Mammary microvascular endothelial cell (primary cell): Measurements from ENCODE around the genes TAF5, CALHM1 and CALHM3.

DNA sequence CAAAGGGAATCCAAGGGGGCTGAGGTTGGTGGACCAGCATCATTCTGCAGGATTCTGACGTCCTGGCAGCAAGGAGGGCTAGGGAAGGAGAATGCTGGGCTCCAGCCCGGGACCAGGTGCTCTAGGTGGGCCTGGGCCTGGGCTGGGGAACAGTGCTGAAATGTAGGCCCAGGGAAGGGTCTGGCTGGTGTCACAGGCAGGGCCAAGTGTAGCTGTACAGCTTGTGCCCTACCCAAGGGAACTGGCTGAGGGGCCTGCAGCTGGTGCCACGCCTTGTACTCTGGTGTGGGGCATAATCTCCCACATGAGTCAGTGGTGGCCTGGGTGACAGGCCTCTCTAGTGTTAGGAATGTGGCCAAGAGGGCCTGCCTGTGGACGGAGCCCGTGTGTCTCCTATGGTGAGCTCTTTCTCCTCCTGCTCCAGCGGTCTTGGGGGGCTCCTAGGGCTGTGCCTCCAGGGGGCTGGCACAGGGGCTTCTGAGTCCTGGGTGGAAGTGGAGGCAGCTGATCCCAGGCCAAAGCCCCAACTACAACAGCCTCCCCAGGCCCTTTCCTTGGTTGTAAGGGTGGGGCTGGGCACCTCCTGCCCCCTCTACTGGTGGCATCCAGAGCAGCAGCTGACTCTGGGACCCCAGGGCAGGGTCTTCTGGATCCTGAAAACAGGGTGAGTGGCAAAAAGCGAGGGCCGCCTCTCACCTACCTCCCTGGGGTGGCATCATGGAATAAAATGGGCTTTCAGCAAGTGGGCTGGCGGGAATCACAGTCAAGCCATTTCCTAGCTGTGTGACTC, 25.3 kb downstream of the TRIM8 start:
- RAMPAGE, long total RNA = no peak

DNA sequence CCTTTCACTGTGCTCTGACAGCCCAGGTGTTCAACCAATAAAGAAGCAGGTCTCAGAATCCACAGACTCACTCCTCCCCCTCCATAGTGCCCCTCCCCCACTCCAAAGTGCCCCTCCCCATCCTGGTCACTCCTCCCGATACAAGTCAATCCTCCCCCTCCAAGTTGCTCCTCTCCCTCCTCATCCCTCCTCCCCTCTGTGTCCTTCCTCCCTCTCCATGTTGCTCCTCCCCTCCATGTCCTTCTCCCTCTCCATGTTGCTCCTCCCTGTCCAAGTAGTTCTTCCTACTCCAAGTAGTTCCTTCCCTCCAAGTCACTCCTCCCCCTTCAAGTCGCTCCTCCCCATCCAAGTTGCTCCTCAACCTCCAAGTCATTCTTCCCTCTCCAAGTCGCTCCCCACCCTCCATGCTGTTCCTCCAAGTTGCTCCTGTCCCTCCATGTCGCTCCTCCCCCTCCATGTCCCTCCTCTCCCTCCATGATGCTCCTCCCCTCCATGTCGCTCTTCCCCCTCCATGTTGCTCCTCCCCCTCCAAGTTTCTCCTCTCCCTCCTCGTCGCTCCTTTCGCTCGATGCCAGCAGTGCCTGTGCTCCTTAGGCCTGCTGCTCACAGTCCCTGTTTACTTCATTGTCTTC, 8.7 kb upstream of the WBP1L start:
- RAMPAGE, long total RNA = no peak

GRCh38 chr10:102774876-102775948, 31.5 kb downstream of the WBP1L start:
- RAMPAGE, long total RNA = no peak

GRCh38 chr10:102778215-102778649, 34.5 kb downstream of the WBP1L start:
- RAMPAGE, long total RNA = no peak

DNA sequence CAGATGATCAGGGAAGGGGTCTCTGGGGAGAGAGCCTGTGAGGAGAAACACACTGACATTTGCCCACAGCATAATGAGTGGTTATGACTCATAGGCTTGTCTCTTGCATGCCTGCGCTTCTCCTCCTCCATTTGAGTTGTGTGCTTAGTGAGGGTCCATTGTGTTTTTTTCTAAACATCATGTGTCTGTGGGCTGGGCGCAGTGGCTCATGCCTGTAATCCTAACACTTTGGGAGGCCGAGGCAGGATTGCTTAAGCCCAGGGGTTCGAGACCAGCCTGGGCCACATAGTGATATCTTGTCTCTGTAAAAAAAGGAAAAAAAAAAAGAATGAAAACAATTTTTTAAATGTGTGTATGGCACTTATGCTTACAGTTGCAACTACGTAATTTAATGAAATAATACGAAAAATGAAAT, 2.0 kb downstream of the BORCS7 start:
- RAMPAGE, long total RNA = no peak

DNA sequence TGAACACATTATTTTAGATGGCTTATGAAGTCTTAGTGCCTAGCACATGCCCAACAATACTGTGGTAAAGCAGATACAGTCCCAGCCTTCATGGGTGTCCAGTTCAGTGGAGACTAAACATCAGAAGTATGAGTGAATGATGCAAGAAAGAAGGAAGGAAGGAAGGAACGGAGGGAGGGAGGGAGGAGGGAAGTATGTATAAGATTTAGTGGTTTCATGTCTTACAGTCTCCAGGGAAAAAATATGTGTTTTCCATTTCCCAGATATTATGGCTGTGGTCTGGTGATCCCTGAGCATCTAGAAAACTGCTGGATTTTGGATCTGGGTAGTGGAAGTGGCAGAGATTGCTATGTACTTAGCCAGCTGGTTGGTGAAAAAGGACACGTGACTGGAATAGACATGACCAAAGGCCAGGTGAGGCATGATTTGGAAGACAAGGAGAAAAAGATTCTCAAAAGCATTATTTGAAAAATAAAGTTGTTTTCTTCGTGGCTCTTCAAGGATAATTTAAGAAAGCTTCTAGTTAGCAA, 3.0 kb downstream of the AS3MT start:
- RAMPAGE, long total RNA = no peak

DNA sequence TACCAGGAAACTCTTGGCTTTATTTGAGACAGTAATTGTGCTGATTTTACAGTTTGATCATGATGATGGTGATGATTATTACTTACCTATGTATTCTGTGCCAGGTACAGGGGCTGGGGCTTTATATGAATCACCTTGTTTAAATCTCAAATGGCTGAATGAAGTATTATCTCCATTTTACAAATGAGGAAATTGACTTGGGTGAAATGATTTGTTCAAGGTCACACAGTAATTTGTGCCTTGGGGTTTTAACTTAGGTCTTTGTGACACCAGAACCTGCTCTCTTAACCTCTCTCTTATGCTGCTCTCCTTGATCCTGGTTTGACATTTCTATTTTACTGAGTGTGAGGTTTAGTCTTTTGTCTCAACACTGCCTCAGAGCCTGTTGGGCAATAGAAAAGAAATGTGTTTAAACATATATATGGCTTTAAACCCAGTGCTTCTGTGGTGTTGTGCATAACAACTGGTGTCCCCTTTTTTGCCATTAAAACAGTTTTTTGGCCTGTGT, 5.2 kb downstream of the CNNM2 start:
- RAMPAGE, long total RNA = no peak

- RAMPAGE, long total RNA = no peak
These were observed 53.1 kb downstream of the NT5C2 start for GRCh38 chr10:103139899-103140543.

- RAMPAGE, long total RNA = no peak
These were observed at the start of gene TAF5 for GRCh38 chr10:103367680-103368121. TSS of gene TAF5 (plus strand) at chr10:103367976.

- RAMPAGE, long total RNA = no peak
These were observed 9.1 kb downstream of the ATP5MK start for GRCh38 chr10:103386679-103388014.

DNA sequence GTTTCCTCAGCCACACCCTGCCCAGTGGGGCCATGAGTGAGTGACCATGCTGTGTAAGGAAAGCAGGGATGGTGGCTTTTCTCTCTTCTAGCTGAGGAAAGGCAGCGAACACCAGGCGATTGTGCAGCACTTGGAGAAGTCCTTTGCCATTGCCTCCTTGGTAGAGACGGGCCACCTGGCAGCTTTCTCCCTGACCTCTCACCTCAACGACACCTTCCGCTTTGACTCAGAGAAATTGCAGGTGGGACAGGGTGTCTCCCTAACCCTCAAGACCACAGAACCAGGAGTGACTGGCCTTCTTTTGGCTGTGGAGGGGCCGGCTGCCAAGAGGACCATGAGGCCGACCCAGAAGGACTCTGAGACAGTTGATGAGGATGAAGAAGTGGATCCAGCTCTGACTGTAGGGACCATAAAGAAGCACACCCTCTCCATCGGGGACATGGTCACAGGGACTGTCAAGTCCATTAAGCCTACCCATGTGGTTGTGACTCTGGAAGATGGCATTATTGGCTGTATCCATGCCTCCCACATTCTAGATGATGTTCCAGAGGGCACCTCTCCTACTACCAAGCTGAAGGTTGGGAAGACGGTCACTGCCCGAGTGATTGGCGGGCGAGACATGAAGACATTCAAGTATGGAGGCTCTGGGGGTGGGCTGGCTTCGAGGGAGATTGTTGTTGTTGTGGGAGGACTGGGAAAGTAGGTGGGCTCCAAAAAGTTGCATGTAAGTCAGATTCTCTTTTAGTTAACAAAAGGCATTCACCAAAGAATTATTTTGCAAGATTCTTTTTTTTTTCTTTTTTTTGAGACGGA, 27.1 kb downstream of the CALHM2 start:
- RAMPAGE, long total RNA = no peak

DNA sequence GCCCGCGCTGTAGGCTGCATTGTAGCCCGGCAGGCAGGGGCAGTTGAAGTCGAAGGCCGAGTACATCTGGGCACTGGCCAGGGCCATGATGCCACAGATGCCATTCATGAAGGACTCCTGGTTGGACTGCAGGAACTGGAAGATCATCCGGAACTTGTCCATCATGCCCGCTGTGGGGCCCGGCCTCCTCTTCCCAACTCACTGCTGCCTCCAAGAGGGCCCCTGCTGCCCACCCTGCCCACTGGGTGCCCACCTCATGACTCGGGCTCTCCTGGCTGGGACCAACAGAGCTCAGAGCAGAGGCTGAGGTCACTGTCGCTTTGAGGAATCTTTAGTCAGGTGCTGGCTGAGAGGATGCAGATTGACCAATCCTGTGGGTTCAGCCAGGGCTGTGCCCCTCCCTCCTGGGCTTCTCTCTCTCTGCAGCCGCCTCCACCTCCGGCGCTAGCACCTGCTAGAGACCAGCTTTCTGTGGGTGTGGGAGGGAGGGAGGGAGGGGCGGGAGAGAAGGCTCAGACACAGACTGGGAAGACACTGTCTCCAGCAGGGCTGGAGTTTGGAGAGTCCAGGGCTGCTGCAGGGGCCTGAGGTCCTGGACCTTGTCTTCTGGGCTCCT, at the start of gene CALHM1:
CALHM1 (minus strand) TSS at position 314 of the 616 bp plus-strand sequence.
- RAMPAGE, long total RNA = no peak

DNA sequence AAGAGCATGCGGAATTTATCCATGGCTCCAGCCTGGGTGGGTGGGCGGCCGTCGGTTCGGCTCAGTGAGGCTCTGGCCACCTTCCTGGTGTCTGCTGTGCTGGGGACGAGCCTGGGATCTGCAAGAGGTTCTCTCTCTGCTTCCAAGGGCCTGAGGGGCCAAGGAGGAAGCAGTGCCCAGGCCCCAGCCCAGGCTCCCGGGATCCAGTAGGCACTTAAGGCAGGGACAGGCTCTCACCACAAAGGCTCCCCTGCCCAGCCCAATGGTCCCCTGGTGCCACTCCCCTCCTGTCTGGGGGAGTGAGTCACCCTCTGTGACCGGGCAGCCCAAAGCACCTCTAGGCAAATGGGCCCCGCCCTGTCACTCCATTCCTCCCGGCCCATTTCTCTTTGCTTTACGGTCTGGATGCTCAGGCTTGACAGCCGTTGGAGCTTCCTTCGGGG, at the start of gene CALHM3:
CALHM3 (minus strand) TSS at position 231 of the 443 bp plus-strand sequence.
- RAMPAGE, long total RNA = no peak

DNA sequence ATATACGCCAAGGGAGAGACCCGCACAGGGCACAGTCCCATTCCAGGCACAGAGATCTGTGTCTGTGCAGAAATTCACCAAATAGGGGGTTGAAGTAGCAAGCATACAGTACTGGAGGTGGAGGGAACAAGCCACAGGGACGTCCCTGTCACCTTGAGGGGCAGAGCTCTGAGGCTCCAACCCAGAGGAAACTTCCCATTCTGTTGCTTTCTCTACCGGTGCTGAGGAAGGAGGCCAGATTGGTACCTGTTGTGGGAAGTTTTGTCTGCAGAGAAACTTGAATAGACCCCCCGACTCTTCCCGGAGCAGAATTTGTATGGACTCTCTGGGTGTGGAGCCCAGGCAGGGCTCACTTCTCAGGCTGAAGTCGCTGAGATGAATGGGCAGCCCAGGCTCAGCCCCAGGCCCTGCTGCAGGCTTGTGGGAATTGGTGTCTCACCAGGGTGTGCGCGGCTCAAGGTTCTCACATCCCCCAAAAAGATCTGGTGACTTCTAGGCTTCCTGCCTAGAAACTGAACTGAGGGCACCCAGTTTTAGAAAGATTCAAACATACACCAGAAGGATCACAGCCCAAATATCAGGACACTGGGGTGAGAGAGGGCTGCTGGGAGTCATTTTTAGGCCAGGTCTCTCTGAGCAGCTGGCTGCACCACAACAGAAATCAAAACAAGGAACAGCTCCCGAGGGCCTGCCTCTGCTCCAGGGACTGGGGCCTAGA, 103.5 kb downstream of the NEURL1 start:
- RAMPAGE, long total RNA = no peak

DNA sequence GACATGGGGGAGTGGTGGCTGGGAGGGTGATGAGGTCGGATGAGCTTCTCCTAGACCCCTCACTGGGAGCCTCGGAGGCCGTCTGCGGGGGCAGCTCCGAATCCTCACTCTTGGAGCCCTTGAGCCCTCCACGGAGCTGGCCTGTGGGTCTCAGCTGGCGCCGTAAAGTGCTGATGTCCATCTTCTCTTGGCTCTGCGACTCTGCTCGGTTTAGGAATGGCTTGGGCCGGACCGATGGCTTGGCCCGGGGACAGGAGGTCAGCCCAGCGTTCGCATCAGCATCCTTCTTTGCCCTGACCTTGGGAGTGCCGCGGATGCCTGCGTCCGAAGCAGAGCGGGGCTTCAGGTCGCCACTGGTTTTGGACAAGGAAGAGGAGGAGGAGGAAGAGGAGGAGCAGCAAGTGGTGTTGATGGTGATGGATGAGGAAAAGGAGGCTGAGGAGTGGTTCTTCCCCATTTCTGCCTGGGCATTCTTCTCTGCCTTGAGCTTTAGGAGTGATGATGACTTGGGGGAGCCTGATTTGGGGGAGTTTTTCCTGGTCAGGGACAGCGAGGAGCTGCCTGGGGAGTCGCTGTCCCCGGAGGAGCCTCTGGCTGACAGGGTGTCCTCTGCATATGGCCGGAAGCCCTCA, 109.3 kb downstream of the NEURL1 start:
- RAMPAGE, long total RNA = no peak

GRCh38 chr10:103652933-103653295, 159.4 kb downstream of the NEURL1 start:
- RAMPAGE, long total RNA = no peak

GRCh38 chr10:103665269-103666104, 172.0 kb downstream of the NEURL1 start:
- RAMPAGE, long total RNA = no peak

DNA sequence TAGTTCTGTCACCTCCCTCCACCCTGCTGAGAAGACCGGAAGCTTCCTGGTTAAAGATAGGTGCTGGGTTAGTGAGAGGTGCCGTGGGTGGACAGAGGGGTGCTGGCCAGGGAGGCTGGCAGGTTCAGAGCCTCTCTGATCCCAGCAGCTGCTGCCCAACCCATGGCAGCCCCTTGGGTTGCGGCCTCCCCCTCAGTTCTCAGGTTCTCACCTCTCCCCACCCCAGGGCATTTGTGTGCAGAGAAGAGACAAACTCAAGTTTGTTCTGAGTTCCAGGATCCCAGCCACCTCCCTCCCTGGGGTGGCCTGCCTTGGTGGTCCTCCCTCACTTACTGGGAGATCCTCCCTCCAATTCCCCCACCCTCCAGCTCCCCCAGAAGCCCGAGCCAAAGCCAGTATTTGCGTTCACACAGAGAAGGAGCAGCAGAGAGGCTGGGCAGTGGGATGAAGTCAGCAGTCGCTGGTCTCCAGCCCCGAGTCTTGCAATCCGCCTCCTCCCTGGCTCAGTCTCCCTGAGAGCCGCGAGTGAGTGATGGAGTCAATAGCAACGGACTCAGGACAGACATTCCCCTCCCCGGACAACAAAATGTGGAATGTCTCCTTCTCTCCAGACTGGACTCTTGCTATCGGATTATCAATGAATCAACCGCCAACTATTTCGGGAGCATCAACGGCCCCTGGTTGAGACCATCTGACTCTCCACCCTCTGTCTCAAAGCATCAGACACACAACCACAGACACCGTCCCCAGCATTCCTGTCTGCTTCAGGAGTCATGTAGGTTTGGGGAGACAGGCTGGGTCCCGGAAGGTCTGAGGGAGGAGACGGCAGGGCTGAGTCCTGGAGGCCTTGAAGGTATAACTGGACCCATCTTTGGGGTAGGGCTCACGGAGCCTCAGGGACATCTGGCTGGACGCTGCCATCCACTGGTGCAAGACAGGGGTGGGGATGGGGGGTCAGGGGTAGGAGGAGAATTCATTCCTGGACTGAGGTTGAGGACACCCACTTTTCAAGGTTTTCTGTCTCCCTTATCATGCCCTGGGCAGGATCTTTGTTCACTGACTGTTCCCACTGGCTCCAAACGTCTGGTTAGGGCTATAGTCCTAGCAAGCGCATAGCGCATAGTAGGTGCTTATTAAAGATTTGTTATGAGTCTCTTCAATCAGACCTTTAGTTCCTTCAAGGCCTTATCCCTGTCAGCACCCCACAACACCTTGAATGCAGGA, 178.4 kb downstream of the SH3PXD2A start:
- RAMPAGE, long total RNA = no peak

DNA sequence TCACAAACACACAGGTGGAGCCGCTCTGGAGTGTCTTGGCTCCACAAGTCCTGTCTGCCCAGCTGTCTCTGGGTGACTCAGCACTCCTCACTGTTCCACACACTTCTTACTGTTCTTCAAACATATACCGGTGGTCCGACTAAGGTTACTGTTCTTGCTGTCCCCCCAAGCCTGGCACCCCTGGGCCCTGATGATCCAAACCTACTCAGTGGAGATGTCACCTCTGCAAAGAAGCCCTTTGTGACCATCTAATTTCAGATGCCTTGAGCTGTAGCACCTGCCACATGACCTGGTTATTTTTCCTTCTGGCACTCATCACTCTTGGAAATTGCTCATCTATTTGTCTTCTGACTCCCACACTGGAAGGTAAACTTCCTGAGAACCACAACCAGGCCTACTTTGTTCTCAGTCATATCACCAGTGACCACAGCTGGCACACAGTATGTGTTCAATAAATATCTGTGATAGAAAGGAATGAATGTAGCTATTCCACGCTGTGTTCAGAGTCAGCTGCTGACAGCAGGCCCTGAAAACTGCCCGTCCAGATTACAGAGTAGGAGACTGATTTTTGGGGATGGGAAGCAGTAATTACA, 97.1 kb downstream of the SH3PXD2A start:
- RAMPAGE, long total RNA = no peak

DNA sequence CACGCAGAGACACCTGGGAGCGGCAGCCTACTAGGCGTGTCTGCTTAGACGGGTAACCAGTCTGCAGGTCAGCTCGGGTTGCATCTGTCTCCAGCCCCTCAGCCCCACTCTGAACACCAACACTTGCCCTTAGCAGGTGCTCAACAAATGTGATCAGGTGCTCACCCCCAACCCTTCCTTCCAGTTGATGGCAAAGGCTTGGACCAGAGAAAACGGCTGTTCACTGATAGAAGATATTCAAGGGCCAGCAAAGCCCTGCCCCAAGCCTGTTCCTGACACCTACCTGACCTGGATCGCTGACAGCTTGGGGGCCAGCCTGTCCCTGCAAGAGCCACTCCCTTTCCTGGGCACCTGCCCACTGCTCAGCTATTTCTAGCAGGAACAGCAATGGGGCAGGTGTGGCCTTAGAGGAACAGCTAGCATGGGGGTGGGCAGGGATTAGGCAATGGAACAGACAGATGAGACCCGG, 70.5 kb downstream of the SH3PXD2A start:
- RAMPAGE, long total RNA = no peak